Sciatic nerve (tissue), 1 donor: ENCODE results near the genes CXCR6, CCR2 and TMIE.

DNA sequence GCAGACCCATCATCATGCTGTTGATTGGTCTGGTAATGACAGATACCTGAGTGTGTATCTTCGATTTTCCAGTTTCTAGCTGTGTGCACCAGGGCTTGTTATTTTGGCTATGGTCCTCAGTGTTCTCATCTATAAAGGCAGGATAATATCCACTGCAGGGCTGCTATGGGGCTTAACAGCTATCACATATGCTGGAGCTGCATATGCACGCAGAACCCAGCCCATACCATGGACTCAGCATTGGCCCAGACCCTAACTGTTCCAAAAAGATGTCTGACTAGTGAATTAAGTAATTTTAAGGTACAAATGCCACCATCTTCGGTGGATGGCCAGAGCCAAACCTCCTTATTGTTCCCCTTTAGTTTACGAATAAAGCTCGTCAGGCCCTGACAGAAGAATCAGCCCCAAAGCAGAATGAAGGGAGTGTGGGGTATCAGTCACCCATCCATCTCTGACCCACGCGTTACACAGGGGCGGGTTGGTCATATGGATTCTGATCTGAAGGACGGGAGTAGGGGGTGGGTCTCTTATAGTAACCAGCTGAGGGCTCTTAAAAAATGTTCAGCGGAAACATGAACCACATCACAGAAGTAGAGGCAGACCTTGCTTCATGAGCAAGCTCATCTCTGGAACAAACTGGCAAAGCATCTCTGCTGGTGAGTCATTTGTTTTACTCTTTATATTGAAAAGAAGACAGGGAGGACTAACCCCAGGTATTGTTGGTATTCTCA is at the start of gene CXCR6:
TSS of gene CXCR6 (plus strand) at position 580 of the 731 bp plus-strand sequence.
- PRO-cap: unidirectional peak, plus-strand start at position 580 of the sequence

DNA sequence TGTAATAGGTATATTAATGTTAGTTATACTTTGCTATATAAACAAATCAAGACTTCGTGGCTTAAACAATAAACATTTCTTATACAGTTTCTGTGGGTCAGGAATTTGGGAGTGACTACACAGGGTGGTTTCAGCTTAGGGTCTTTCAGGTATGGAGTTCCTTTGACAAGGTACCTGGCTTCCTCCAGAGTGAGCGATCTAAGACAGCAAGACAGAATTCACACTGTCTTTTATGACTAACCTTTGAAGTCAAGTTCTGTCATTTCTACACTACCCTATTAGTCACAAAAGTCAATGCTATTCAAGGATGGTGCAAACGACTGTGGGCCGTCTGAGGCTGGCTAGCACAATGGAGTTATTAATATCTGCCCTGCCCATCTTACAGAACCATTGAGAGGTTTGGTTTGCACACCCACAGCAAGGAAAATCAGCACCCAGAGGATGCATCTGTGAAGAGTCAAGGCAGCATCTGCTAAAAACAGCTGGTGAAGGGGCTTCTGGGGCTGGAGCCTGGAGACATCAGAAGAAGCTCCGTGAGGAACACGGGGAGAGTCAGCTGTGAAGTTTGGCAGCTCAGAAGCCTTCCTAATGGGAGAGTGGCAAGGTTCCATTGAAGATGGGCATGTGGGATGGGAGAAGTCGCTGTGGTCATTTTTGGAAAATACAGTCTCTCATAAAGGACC is 62.9 kb upstream of the XCR1 start:
- PRO-cap: no peak

- PRO-cap: no peak
Measured at GRCh38 chr3:46163631-46164263, 44.4 kb downstream of the CCR1 start.

DNA sequence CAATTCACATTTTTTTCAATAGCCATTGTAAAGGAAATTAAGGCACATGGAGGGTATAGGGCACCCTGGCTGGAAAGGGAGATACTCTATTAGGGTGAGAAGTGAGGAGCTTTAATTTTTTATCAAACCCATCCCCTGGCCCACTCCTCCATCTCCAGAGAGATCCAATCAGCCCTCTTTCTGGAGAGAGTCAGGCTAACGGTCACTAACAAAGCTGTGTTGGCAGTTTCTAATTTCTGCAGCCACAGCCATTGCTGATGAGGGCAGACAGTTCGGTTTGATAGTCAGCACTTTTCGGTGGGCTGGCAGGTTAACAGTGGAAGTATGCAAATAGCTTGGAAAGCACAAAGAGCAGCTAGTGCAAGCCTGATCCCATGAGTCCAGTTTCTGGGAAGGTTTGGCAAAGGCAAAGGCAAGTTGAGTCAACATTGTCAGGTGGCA is 1.9 kb downstream of the CCR1 start:
- PRO-cap: unidirectional peak, plus-strand start at position 383 of the sequence

DNA sequence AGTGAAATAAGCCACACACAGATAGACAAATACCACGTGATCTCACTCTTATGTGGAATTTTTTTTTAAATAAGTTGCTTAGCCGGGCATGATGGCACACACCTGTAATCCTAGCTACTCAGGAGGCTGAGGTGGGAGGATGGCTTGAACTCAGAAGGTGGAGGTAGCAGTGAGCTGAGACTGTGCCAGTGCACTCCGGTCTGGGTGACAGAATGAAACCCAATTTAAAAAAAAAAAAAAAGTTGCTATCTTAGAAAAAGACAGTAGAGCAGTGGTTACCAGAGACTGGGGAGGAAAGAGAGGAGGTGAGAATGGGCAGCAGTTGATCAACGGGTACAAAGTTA is 915 bp upstream of the CCR2 start:
- PRO-cap: no peak

DNA sequence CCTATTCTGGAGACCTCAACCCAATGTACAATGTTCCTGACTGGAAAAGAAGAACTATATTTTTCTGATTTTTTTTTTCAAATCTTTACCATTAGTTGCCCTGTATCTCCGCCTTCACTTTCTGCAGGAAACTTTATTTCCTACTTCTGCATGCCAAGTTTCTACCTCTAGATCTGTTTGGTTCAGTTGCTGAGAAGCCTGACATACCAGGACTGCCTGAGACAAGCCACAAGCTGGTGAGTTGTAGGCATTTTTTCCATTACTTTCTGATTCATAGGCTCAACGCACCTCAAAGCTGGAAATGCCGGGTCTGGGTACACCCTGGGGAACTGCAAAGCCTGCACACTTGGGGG is at the start of gene CCR2:
TSS of gene CCR2 (plus strand) at position 170 of the 353 bp plus-strand sequence.
- PRO-cap: no peak

DNA sequence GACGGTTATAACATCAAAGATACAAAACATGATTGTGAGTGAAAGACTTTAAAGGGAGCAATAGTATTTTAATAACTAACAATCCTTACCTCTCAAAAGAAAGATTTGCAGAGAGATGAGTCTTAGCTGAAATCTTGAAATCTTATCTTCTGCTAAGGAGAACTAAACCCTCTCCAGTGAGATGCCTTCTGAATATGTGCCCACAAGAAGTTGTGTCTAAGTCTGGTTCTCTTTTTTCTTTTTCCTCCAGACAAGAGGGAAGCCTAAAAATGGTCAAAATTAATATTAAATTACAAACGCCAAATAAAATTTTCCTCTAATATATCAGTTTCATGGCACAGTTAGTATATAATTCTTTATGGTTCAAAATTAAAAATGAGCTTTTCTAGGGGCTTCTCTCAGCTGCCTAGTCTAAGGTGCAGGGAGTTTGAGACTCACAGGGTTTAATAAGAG is 435 bp downstream of the CCR5 start:
- PRO-cap: unidirectional peak, minus-strand start at position 198 of the sequence

- PRO-cap: bidirectional peak, plus-strand start at chr3:46405483, minus-strand start at chr3:46405440
Measured at GRCh38 chr3:46405058-46406198, 1.6 kb upstream of the CCRL2 start.

DNA sequence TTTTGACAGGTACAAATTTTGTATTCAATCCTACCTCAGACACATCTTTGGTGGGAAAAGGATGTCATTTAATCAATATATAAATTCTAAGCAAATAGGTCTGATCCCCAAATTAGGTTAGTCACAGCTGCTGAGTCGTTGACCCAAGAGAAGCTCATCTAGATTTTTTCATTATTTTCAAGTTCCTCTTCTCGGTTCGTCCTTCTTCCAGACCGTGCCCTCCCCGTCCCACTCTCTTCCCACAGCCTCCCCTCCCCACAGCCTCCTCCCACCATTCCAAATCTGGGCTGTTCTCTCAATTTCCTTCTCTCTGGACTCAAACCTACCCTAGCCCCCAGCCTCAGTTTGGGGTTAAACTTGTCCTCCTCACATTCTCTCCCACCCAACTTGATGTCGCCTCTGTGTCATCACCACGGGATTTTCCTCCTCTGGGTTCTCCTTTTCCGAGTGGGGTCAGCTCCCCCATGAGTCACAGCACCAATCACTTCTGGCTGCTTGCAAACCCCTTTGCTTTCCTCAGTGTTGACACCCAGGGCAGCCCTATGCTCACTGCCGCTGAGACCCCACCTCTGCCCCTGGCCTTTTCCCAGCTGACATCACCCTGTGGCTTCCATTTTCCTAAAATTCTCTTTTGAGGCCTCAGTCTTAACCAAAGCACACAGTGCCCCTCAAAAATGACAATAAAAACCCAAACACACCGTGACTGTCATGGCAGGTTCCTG is 699 bp upstream of the CCRL2 start:
- PRO-cap: bidirectional peak, plus-strand start at position 519 of the sequence, minus-strand start at position 422 of the sequence

GRCh38 chr3:46505784-46506317 is 8.1 kb downstream of the RTP3 start:
- PRO-cap: no peak

- PRO-cap: no peak
Measured at GRCh38 chr3:46559138-46559710, 6.9 kb downstream of the LRRC2 start.

- PRO-cap: no peak
Measured at GRCh38 chr3:46660766-46661470, 32.6 kb downstream of the ALS2CL start.

- PRO-cap: unidirectional peak, minus-strand start at chr3:46694056
Measured at GRCh38 chr3:46693970-46694377, 495 bp upstream of the ALS2CL start.

DNA sequence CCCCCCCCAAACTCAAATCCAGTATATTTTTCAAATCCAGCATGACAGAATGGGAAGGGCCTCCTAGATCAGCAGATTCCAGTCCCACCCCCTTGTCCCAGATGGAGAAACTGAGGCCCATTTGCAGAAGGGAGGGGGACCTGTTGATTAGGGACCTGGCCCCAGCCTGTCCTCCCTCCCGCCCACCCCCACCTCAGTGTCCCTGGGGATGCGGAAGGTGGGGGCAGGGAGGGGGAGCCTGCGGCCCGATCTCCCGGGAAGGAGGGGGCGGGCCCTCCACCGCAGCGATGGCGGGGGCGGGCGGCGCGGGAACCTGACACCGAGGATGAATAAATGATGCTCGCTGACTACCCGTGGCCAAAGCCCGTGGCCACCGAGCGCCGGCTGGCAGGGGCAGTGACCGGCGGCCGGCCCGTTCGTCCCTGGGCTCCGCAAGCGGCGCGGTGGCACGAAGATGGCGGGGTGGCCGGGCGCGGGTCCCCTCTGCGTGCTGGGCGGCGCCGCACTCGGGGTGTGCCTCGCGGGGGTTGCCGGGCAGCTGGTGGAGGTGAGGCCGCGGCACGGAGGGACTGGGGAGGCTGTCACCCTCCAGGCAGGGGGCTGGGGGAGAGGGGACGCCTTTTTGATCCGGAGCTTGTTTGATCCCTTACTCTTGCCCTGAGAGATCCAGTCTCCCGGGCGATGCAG is at the start of gene TMIE:
TSS of gene TMIE (plus strand) at position 359 of the 687 bp plus-strand sequence.
- PRO-cap: no peak

DNA sequence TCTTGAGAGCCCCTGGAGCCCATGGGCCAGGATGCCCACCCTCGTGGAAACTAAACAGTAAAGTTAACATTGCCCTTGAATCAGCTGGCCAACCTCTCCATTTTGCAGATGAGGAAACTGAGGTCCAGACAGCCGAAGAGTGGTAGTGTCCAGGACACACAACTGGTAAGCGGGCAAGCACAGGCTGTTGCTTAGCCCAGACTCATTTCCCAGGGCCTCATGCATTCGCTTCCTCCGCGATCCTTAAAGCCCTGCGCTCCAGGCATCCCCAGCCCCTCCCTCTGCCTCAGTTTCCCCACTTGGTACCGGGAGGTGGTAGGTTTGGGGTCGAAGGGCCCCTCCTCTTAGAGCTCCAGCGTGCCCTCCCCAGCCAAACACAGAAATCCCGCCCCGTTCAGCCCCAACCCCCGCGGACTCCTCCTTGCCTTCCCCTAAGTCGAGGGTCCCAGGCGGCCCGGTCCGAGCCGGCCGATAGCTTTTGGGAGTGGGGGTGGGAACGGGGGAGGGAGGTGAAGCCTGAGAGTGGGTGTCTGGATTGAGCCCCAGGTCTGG is 3.5 kb downstream of the PTH1R start:
- PRO-cap: no peak

- PRO-cap: no peak
Measured at GRCh38 chr3:46913538-46914071, 36.1 kb downstream of the PTH1R start.

- PRO-cap: no peak
Measured at GRCh38 chr3:46917625-46918518, 40.4 kb downstream of the PTH1R start.

DNA sequence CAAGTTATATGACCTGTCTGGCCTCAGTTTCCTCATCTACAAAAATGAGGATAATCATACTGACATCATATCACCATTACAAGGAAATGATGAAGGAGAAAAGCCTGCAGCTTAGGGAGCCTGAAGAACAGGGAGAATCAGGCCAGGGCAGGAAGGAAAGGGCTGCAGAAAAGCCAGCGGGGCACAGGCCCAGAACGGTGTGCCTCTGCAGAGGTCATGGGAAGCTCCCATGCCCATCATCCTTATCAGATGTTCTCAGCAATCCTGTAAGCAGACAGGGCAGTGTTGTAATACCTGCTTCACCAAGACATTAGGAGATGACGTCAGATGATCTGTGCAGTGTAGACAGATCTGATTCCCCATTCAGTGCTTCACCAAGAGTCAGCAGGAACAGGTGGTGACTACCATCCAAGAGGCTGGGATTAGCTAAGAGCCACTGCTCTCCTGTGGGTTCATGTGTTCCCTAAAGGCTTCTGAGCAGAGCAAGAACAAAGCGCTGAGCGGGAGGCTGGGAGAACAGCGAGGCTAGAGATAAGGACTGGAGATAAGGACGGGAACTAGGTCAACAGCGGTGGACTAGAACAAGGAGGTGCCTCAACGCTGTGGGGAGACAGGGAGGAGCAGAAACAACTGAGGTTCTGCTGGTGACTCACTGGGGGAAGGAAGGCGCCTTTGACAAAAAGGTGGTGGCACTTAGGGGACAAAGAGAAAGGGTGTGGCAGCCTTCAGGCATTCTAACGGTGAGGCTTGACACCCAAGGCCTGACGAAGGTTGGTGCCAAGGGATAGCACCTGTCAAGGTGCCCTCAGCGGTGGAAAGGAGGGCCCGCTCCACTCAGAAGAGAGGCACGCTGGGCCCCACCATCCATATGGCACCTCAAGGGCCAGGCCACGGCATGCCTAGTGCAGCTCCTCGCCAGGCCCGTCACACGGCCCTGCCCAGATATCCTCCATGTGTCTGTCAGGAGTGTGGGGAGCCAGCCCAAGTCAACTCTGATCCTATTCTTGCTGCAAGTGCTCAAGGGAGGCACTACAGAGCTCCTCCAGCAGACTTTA is 28.4 kb downstream of the CCDC12 start:
- PRO-cap: no peak

DNA sequence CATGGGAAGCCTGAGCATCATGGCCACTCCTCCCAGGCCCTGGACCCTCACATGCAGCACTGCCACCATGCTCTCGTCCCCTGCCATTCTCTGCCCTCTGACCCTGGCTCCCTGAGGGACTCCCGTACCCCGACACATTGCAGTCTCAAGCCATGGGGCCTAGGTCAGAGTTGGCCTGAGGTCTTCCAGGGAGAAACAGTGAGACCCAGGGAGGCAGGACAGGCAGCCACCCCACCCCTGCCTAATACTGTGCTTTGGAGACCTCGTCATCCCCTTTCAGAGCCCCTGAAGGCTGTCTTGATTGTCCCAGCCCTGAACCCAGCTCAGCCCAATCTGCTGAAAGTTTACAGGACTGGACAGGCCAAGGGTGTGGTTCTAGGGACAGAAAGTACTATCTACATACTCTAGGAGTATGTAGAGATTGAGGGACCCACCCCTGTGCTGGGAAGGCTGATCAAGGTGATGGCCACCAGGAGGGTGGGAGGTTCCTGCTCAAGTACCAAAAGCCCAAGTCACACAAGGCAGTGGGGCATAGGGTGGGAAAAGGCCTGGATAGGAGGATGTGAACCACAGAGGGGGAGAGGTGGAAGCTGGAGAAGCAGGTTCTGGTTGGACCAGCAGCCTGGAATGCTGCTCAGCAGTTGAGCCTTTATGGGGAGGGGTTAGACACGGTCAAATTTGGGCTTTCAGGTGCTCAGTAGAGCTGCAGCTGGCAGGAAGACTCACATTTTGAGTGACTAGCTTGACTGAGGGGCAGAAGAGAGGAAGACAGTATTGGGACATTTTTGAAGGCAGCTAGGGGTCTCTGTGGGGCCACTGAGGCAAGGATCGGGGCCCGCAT is 6.6 kb downstream of the NBEAL2 start:
- PRO-cap: no peak

- PRO-cap: no peak
Measured at GRCh38 chr3:47123874-47124663, 39.8 kb downstream of the SETD2 start.